GM23248 (cell line): Measurements from ENCODE around the genes SPTBN5 and HAUS2.

DNA sequence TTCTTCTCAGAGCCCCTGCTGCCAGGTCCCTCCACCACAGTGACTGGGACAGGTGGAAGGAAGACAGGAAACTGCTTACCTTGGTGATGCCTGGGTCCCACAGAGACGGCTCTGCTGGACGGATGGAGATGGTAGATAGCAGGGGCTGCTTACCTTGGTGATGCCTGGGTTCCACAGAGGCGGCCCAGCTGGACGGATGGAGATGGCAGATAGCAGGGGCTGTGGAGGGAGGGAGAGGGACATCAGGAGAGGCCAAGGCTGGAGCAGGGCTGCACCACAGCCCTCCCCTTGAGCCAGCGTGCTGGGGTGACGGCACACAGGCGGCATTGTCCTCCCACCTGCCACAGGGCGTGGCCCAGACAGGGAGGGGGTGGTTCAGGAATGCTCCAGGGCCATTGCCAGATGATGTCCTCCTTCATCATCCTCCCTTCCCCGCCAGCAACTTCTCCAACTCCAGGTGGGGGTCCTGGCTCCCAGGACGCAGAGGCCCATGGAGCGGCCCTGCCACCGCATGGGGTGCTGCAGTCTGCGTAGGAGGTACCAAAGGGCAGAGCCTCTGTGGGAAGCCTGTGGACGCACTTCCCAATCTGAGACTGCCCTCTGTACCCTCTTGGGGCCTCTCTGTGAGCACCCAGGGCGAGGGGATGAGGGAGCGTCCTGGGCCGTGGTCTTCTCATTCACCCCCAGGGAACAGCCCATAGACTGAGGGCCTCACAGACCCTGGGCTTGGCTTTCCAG, at the start of gene SPTBN5:
Gene SPTBN5 (minus strand): TSS at position 308 of the 738 bp plus-strand sequence.
- RAMPAGE, long total RNA = no peak

DNA sequence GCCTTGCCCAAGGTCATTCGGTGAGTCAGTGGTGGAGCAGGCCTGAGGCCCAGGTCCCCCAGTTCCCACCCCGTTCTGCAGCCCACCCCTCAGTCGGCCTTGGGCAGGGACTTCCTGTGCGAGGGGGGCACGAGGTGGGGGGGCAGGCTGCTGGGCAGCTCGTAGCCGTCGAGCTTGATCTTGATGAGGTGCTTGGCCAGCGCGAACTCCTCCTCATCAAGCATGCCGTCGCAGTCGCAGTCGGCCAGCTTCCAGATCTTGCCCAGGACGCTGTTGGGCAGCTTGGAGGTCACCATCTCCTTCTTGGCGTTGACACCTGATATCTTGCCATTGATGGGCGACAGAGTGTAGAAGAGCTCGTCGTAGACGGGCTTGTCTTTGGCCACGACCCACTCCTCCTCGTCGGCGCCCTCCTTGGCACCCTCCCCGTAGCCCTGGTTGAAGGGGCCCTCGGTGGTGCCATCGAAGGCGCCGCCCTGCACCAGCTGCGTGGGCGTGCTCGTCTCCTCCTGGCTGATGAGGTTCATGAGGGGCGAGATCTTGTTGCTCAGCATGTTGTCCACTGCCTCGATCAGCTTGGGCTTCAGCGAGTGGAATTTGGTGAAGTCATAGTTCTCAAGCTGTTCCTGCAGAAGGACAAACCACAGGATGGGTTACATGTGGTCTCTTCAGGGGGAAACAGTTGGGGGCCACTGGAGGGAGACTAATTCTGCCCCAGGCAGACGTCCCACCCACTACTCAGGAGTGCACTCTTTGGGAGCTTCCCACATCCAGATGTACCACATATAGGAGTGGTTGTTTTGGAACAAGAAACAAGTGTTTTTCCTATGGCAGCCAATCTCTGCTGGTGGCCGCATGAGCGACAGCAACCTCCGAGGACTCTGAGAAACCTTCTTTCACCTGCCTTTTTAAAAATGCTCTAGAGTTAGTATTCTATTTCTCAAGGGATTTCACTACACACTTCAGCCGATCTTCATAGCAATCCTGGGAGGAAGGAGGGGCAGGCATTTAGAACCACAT, 7.0 kb upstream of the SPTBN5 start:
- RAMPAGE, long total RNA = no peak

GRCh38 chr15:41918444-41919072, 24.7 kb upstream of the SPTBN5 start:
- RAMPAGE, long total RNA = no peak

GRCh38 chr15:41969543-41970704, 2.4 kb downstream of the EHD4 start:
- RAMPAGE, long total RNA = no peak

DNA sequence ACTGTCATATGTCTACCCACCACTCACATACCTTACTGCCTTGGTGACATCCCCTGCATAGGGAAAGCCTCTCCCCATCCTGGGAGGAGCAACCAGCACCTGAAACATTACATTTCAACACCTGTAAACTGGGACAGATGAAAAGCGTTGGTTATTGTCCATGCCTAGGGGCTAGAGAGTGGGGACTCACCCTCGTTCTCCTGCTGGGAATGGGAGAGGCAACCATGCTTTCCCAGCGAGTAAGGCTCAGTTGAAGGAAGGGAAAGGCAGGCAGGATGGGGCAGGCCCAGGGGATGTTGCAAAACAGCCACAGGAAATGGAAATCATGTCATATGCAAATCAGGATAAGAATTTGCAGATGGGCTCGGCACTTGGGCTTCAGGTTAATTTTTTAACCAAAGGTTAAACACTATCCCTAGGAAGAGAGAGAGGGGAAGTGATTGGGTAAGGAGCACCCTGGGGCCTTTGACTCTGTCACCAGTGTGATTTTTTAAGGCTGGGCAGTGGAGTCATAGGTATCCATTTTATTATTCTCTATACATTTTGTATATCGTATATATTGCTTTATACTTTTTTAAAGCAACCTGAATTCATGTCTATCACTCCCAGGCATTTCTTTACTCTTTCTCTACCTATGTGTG, 14.5 kb upstream of the PLA2G4E start:
- RAMPAGE, long total RNA = no peak

DNA sequence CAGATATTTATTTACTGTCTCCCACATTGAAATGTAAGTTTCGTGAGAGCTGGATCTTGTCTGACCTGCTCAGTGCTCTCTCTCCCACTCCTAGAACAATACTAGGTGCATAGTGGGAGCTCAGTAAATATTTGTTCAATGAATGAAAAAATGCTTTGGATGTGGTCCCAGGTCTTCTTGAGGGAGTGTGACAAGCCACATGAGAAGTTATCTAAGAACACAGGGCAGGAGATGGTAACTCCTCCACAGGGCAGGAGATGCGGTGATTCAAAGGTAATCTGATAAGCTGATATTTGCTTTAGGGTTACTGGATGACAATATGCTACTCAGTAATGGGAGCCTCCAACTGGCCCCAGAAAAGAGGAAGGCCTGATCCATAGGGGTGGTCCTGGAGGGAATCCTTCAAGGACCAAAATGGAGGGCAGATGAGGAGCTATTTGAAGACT, 25.8 kb upstream of the PLA2G4E start:
- RAMPAGE, long total RNA = no peak

- RAMPAGE, long total RNA = no peak
Measured at GRCh38 chr15:42060532-42061222, 33.7 kb downstream of the PLA2G4D start.

DNA sequence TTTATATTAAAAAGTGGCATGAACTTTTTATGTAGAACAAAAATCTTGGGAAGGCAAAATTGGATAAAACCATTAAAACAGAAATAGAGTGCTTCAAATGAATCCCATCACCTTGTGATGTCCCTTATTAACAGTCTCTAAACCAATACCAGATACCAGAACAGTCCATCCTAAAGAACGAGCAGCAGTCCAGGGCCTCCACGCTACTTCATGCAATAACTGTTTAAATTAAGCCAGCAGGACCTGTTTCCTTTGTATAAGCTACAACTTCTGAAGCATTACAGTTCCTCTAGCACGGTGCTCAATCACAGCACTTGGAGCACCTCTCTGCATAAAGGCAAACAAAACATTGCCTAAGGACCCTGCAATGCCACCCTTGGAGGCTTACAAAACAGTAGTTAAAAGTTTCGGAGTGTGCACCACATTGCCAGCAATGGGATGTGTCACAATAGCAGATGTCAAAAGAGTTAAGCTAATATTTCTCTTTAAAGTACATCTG, 2.5 kb upstream of the VPS39 start:
- RAMPAGE, long total RNA = no peak

- RAMPAGE, long total RNA = no peak
Measured at GRCh38 chr15:42226570-42227113, 18.5 kb upstream of the VPS39 start.

GRCh38 chr15:42234736-42235405, 26.8 kb upstream of the VPS39 start:
- RAMPAGE, long total RNA = no peak

GRCh38 chr15:42386322-42386740, 27.0 kb downstream of the CAPN3 start:
- RAMPAGE, long total RNA = no peak

- RAMPAGE, long total RNA = no peak
Measured at GRCh38 chr15:42392371-42393138, 33.3 kb downstream of the CAPN3 start.

- RAMPAGE, long total RNA = no peak
Measured at GRCh38 chr15:42441810-42442042, 49.2 kb downstream of the ZNF106 start.

GRCh38 chr15:42493537-42494062, 1.8 kb upstream of the SNAP23 start:
- RAMPAGE, long total RNA = no peak

DNA sequence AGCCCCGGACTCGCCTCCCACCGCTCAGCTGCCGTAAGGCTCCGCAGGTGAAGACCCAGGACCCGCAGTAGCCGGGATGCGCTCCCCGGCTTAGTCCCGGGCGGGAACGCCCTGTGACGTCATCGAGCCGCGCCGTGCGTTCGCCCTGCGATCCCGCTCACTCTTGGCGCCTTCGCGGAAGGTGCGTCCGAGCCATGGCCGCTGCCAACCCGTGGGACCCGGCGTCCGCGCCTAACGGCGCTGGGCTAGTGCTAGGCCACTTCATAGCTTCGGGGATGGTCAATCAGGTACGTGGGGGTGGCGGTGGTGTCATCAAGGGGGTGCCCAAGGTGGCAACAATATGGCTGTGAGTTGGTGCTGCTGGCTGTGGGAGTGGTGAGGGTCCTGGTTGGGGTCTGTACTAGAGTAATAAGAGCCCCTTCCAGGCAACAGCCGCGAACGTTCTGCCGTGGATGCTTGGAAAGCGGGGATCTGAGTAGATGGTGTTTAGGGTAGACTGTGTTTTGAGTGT, at the start of gene HAUS2:
Gene HAUS2 (plus strand): TSS at position 160 of the 511 bp plus-strand sequence.
- RAMPAGE, long total RNA = start-site peak on the minus strand centred at position 74 of the sequence, 58 bp wide, 39 and 117 reads in 2 replicates; start-site peak on the plus strand centred at position 158 of the sequence, 79 bp wide, 197 and 292 reads in 2 replicates

- RAMPAGE, long total RNA = no peak
Measured at GRCh38 chr15:42858972-42859415, 61.6 kb downstream of the TTBK2 start.

- RAMPAGE, long total RNA = no peak
Measured at GRCh38 chr15:42885367-42885813, 35.2 kb downstream of the TTBK2 start.

GRCh38 chr15:43105306-43105783, 493 bp downstream of the UBR1 start:
- RAMPAGE, long total RNA = no peak

- RAMPAGE, long total RNA = no peak
Measured at GRCh38 chr15:43116426-43116690, 10.5 kb upstream of the UBR1 start.

DNA sequence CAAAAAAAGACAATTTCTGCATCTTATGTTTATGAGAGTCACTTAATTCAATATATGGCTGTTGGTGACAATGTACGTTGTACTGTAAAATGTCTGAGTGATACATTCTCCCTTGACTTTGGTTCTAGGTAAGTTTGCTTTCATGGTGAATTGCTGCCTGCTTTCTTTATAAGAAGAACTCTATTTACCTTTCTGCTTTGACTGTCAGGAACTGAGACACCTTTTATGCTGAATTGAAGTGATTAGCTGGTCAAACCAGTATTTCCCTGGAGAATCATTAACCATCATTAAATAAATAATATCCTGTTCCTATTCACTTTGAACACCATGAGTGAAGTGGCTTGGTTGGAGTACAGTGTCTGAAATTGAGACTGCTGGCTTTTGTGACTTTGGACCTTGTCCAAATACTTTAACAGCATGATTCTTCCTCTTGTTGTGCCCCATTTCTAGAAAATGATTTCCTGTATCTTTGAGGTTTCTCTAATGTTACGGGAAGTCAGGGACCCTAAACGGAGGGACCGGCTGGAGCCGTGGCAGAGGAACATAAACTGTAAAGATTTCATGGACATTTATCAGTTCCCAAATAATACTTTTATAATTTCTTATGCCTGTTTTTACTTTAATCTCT, 5.6 kb upstream of the TMEM62 start:
- RAMPAGE, long total RNA = no peak